Caco-2 (cell line): ENCODE results near the gene RCSD1.

- PRO-cap: no peak
- RRBS: no CpG with 5 or more reads among the region's 10 CpGs
Measured at GRCh38 chr1:166840094-166840354, 749 bp downstream of the POGK start.

- PRO-cap: bidirectional peak, plus-strand start at chr1:167044317, minus-strand start at chr1:167044238
- RRBS: no CpG with 5 or more reads among the region's 20 CpGs
Measured at GRCh38 chr1:167043875-167044580, 46.1 kb downstream of the GPA33 start.

- PRO-cap: bidirectional peak, plus-strand start at chr1:167082947, minus-strand start at chr1:167082815
- RRBS: no CpG with 5 or more reads among the region's 12 CpGs
Measured at GRCh38 chr1:167082440-167083289, 7.5 kb downstream of the GPA33 start.

GRCh38 chr1:167088846-167089220 is 1.3 kb downstream of the GPA33 start:
- PRO-cap: no peak
- RRBS: no CpG with 5 or more reads among the region's 2 CpGs

DNA sequence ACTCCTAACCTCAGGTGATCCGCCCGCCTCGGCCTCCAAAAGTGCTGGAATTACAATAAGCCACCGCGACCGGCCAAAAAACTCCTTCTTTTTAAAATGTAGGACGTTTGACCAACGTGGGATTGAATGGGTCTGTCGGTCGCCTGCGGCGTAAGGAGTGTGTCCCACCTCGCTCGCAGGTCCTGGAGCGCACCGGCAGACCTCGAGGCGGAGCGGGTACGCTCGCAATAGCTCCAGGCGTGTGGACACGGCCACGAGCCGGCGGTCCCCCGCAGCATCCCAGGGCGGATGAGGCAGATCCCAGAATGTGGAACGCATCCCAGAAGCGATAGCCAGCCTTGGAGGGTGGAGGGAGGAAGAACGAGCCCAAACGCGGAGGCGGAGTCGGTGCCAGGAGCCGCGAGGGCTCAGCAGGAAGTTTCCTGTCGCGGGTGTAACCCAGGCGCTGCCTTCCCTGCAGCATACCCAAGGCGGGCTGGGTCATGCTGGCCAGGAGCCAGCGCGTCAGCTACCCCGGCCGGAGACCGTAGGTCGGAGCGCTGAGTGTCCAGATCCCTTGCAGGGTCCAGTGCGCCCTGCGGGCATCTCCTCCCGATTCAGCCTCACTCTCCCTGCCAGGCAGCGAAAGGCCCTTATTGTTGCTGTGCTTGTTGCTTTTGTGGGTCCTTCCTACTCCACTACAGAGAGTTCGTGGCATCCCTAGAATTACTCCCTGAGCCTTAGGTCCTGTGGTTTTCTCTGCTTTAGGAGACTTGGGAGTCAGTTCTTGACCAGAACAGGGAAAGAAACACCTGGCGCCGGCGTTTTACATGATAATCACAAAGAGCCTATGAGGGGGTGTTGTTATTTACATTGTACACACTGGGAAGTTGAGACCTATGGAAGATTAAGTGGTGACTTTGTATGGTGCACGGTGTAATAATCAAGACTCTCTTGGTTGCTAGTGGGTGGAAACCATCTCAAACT is 27.6 kb downstream of the STYXL2 start:
- PRO-cap: no peak
- RRBS: 96% methylated on average over 10 of the region's 57 CpGs

DNA sequence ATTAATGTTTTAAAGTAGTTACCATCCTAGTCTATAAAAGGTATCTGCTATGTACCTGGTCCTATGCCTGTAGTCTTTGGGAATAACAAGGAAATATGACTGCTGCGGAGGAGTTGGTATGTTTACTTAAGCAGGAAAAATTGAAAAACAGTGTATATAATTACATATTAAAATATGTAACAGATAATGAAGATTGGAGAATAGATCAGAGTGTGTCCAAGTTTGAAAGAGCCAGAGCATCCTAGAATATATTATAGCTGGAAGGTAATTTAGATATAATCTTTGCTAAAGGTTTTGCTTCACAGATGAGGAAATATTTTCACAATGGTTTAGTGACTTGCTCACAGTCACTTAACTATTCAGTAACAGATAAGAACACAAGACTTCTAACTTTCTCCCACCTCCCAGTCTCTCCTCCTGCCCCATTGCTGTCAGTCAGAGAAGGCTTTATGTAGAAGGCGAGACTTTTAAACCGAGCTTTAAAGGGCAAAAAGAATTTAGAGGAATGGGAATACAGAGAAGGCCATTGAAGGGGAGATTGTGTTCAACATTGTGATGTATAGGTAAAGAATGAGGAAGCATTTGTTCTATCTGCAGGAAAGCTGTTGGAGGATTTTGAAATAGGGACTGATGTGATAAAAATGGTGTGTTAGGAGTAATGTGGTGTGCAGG is 7.1 kb downstream of the POU2F1 start:
- PRO-cap: no peak
- RRBS: no CpG with 5 or more reads among the region's 3 CpGs

GRCh38 chr1:167328774-167329578 is 108.3 kb downstream of the POU2F1 start:
- PRO-cap: no peak
- RRBS: no CpG with 5 or more reads among the region's 11 CpGs

- PRO-cap: no peak
- RRBS: no CpG with 5 or more reads among the region's 5 CpGs
Measured at GRCh38 chr1:167397793-167398403, 120.4 kb downstream of the CD247 start.

DNA sequence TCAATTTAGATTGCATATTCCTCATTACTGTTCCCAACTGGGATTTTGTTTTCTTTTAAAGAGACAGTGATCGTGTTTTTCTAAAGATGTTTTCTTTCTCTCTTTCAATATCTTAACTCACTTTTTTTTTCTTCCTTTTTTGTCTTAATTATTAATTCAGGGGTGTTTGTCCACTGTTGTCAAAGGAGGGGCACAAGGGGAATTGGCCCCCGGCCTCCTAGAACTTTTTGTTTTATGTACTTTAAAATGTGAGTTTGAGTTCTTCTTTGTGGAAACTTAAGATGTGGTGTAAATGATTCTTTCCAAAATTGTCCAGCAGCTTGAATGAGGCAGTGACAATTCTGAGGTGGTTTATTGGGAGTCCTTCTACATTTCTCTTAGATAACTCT is 91.9 kb downstream of the CD247 start:
- PRO-cap: no peak
- RRBS: no CpG with 5 or more reads among the region's 2 CpGs

- PRO-cap: no peak
- RRBS: no CpG with 5 or more reads among the region's 4 CpGs
Measured at GRCh38 chr1:167426868-167427317, 91.4 kb downstream of the CD247 start.

DNA sequence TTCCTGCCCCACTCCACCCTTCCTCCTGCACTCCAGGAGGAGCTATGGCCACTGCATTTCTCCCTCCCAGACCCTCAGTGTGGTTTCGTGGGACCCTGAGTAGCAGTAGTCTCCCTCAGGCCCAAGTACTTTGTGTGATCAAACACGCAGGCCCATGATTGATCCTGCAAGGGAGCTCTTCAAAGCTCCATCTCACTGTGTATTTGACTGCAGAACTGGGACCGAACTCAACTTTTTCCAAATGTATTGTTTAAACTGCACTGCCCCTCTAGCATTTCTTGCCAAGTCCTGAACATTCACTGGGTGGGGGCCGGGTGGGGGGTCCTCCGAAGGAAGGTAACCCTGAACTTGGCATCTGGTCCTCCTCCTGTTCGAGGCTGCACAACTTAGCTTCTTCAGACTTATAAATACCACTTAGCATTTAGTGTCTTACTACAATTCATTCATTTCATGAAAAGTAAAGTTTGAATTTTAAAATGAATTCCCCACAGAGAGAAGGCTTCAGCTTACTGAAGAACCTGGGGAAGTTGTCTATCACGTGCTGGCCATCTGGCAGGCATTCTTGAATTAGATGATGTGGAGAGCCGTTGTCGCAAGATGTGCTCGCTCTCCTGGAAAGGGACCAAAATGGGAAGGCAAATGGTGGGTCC is 90.7 kb downstream of the CD247 start:
- PRO-cap: no peak
- RRBS: no CpG with 5 or more reads among the region's 10 CpGs

- PRO-cap: no peak
- RRBS: no CpG with 5 or more reads among the region's 19 CpGs
Measured at GRCh38 chr1:167460524-167461179, 57.7 kb downstream of the CD247 start.

DNA sequence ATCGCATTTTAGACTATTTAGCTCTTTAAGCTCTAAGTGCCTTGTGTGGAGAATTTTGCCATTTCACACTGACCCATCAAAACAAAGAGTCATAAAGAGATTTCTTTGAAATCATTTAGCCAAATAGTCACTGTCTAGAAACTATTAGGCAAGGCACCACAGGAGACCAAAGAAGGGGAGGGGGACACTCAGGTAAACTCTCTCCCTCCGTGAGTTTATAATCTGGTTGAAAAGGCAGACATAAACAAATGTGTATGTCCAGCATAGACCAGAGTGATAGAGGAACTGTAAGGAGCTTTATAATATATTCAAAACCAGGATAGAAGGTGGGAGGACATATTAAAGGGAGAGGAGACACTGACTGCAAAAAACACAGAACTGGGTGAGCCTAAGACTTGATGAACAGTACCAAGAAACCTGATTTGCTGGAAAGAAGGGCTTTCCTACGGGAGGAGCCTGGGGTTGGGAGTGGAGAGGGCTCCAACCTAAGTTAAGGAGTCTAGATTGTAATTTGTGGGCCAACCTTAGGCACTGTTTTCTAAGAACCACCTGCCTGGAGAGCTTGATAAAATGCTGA is 4.7 kb downstream of the CREG1 start:
- PRO-cap: no peak
- RRBS: no CpG with 5 or more reads among the region's 3 CpGs

DNA sequence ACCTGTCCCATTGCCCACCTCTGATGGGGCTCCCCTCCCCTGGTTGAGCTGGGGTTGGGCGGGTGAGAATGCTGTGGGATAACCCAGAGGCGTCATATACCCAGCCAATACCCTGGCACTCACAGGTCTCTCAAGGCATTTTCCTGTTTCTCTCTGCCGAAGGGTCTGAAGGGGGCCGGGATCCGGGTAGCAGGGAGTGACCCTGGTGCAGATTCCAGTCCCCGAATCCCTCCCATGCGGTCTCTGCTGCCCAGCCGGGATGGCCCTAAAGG is 995 bp upstream of the RCSD1 start:
- PRO-cap: no peak
- RRBS: 95% methylated on average over 4 of the region's 8 CpGs

DNA sequence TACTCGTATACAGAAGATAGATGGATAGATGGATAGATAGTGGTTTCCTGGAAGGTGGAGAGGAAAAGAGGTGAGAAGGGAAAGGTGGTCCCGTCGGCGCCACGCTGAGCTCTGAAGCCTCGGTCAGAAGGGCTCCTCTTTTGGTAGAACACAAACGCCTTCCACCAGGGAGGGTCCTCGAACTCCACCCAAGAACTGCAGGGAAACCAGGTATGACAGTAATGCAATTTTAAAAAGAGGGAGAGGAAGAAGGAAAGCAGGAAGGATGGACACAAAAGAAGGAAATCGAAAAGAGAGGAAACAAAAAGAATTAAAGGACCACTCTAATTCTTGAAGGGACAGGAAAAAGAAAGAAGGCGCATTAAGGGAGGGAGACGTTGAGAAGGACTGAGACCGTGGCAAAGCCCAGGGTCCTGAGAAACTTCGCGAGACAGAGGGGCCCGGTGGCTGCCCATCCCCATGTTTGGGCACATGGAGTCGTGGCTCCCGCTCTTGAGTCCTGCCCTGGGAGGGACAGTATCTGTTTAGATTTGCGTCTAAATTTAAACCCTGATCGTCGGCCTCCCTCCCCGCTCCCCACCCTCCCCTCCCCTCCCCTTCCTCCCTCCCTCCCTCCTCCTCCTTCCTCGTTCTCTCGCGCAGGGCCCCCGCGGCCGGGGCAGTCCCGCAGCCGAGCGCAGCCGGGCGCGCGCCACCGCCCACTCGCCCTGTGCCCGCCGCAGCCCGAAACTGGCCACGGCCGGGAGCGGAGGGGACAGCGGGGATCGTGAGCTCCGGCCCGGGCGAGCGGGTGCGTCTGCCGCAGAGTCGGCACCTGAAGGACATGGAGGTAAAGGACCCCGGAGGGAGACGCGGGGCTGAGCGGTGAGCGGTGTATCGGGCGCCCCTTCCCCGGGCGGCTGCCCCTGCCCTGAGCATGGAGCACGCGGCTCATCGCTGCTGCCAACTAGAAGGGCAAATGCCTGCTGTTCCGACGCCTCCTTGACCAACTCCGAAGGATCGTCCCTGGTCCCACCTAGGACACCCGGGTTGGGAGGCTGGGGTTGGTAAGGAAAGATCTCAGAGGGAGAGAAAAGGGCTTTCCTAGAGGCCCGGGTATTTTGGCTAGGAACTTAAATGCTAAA is at the start of gene RCSD1:
RCSD1 (plus strand) TSS at position 632 of the 1,124 bp plus-strand sequence.
- PRO-cap: no peak
- RRBS: 21% methylated on average over 27 of the region's 69 CpGs

- PRO-cap: no peak
- RRBS: no CpG with 5 or more reads among the region's 12 CpGs
Measured at GRCh38 chr1:167630725-167631629, 945 bp downstream of the RCSD1 start.

DNA sequence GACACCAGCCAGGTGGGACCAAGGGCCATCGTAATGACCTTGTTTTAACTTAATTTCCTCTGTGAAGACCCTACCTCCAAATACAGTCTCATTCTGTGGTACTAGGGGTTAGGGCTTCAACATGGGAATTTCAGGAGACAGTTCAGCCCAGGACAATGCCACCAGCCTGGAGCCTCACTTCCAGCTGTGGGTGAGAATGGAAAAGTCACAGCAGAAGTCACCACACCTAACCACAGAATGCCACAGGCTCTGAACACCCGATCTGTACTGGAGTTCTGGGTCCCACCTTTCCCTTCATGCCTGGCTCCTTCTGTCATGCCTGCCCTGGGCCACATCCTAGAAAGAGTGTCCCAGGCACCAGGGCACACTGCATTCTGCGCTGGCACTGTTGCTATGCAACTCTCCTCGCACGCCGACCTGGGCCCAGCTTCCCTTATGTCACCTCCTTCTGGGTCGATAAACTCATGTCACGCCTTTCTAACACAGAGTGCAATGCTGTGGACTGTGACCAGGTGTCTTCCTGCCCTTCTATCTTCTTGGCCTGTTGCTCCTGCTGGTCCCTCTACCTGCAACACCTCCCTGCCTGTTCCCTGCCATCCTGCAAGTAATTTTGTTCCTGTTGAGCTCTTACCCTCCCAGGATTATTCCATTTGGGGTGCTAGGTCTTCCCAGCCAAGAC is 21.2 kb downstream of the RCSD1 start:
- PRO-cap: no peak
- RRBS: no CpG with 5 or more reads among the region's 8 CpGs

DNA sequence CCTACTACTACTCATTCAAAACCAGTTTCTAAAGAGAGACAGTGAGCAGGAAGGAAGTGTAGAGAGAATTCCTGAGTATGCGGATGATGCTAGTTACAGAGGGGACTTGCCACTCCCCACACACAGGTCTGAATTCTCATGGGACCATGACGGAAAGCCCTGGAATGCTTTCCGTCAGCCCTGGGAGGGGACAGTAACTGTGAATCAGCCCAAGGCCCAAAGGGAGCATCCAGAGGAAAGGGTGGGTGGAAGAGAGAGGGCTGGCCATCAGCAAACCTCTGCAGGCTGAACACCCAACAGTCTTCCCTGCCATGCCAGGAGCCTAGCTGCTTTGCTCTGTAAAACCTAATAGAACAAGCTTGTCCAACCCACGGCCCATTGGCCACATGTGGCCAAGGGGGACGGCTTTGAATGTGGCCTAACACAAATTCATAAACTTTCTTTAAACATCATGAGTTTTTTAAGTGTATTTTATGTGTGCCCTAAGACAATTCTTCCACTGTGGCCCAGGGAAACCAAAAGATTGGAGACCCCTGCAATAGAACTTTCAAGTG is 36.5 kb downstream of the RCSD1 start:
- PRO-cap: no peak
- RRBS: no CpG with 5 or more reads among the region's 5 CpGs

DNA sequence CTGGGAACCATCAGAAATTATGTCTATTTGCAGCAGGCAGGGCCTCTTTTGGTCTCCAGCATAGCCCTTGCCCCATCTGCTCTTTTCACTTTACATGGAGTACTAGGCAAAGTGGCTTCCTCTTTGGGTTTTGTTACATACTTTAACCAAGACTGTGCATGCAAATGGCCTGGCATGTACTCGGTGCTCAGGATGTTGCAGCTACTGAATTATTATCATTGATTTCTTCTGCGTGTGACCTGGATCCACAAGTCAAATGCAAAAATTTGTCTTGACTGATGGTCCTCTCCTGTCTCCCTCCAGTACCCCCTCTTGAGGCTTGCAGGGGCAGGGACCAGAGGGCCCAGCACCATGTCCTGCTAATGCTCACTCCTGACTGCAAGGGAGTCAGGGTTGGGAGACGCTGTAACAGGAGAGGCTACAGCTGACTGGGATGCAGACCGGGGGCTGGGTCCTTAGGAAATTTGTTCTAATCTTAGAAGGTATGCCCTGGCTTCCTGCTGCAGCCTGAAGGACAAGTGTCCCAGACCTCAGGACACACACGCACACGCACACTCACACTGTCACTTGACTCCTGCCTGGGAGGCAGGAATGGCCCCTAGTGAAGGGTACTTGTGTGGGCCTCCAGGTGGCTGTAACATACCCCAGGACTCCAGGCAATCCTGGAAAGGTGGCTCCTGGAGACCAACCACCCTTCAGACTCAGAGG is 39.6 kb downstream of the RCSD1 start:
- PRO-cap: no peak
- RRBS: no CpG with 5 or more reads among the region's 6 CpGs

- PRO-cap: no peak
- RRBS: no CpG with 5 or more reads among the region's 3 CpGs
Measured at GRCh38 chr1:167711612-167712343, 10.0 kb upstream of the MPZL1 start.